ENCODE results near the gene TXN.

DNA sequence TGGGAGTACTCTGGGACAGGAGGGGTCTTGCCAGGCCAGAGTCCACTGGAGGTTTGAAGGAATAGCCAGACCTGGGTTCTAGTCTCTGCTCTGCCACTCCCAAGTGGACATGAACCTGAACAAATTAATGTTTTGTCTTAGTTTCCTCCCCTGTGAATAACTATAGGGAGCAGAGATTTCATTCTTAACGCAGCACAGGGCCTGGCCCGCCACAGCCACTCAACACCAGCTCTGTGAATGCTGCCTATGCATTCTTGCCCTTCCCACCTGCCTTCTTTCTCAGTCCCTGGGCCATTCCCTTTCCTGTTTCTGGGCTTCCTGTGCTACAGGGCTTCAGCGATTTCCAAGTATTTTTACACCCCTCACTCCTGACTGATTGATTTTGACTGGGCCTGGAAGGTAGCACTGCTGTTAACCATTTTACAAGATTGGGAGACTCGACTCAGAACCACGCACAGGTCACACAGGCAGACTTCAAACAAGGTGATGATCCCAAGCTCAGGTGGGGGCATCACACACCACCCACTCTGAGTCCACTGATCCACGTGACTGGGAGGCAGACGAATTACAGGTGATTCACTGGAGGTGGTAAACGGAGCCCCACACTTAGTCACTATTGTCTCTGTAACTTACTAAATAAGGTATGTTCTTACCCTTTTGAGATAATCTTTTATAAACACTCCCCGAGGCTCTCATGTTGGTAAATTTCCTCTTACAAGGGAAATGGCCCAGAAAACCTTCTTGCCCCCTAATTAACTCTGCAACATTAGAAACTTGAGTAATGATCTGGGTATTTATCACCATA is 21.3 kb downstream of the PTPN3 start:
- RAMPAGE, total RNA = no peak

DNA sequence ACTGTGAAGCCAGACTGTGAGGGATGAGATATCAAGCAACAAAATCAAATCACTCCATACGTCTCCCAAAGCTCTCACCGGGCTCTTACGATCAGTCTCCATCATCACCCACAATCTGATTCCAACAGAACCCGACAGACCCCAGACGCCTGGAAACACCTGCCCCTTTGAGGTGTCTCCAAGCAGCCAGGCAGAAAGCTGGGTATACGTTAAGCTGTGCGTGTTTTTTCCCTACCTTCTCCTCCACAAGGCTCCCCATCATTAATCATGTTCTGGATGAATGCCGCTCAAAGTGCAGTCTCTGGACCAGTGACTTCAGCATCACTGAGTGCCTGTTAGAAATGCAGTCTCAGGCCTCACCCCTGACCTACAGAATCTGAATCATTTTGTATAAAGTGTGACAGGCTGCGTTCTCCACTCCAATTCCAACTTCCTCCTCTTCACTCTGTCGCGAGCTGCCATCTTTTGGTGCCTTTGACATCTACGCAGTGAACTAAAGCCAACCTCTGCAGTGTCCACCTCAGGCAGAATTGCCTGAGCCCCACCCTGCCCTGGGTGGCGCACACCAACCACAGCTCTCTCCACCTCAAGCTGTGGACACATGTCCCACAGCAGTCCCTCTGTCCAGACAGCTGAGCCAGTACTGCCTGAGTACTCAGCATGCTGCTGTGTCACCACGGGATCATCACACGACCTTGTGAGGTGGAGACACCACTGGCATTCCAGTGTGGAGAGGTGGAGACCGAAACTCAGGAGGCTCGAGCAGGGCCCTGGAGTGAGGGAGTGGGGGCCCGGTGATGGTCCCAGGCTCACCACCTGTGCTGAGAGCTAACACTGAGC is 14.3 kb downstream of the PTPN3 start:
- RAMPAGE, total RNA = no peak

DNA sequence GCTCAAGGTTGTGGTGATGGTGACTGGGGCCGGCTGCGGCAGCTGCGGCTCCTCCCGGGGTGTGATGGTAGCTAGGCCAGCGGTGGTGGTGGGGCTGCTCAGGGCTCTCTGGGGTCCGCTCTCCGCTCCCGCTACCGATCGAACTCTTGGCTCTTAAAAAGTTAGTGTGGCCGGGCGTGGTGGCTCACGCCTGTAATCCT is 36.1 kb upstream of the PTPN3 start:
- RAMPAGE, total RNA = no peak

DNA sequence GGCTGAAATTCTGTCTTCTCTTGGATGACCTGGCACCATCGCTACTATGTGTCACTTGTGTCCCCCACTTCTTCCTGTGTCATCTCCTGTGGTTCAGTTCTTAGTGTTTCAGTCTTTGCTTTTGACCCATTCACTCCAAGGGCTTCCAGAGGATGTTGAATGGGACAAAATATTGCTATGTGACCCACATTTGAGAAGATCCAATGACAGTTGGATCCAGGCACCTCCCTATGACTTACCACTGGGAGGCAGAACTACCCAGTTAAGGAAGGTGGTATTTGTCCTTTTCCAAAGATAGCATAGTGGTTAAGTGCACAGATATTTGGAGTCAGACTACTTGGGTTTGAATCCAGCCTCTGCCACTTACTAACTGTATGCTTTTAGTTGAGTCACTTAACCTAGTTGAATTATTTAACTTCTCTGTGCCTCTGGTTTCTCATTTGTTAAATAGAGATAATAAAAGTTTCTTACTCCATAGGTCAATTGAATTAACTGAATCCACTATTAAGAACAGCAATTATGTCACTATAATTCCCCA is 74.5 kb upstream of the PALM2AKAP2 start:
- RAMPAGE, total RNA = no peak

DNA sequence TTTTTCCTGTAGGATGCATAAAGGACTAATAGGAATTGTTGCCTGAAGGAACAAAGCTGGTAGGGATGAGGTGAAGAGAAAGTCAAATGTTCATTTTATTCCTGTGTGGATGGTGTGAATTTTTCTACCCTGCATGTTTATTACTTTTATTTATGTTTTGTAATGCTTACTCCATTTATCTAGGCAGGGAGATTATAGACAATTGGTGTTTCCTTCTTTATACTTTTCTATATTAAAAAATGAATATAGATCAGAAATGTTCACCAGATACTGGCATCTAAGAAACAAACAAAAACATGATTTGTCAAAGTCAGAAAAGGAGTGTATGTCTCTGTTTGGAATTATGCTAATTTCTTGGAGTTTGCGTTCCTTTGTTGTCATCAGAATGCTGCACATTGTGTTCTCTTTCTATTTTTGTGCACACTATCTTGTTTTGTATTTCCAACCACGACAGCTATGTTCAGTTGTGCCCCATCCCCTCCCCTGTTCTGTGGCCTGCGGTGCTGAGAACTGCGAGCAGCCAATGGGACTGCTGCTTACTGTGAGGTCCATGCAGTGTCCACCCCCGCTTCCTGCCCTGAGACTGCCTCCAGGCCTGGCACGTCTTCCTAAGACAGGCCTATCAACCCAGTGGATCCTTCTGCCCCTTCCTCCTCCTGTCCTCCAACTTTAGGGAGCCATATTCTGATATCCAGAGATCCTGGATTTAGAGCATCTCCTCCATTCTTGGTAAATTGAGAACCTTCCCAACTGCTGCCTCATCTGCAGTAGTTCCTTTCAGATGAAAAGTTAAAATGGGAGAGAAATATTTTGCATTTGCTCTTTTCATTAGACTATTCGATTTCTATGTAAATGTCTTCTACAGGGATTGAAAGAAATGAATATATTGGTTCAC is 76.8 kb downstream of the PALM2AKAP2 start:
- RAMPAGE, total RNA = no peak

GRCh38 chr9:109974054-109974865 is 194.3 kb downstream of the PALM2AKAP2 start:
- RAMPAGE, total RNA = no peak

DNA sequence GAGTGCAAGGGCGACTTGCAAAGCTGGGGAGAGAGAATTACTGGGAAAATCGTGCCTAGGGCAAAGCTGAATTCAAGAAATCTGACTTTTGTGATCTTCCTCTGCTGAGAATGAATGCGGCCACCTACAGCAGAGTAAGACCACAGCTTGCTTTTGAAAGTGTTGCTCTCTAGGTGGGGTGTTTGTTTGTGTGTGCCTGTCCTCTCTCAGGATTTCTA is 160.5 kb downstream of the C9orf152 start:
- RAMPAGE, total RNA = no peak

DNA sequence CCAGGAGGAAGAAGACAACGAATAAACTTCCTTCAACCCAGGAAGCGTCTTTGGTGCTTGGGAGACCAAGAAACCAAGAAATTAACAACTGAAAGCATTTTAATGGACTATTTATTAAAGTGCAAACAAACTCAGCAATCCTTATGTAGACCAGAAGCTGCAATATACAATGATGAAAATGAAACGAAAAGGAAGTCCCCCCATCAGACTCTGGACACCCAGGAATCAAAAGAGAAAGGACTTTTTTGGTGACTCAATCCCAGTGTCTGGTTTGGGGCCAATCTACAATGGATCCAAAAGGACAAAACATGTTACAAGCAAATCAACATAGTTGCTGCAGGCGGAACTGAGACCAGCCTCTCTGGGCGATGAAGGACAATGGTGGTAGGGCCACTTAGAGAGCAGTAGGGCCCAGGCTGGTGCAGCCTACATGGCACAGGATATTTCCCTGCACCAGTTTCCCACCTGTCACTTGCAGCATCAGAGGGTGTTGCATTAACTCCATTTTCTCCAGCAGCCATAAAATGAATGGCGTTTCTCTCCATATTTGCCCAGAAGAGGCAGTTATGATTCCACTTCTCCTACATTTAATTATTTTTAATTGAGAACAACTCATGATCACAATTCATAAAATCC is 39.4 kb downstream of the C9orf152 start:
- RAMPAGE, total RNA = no peak

DNA sequence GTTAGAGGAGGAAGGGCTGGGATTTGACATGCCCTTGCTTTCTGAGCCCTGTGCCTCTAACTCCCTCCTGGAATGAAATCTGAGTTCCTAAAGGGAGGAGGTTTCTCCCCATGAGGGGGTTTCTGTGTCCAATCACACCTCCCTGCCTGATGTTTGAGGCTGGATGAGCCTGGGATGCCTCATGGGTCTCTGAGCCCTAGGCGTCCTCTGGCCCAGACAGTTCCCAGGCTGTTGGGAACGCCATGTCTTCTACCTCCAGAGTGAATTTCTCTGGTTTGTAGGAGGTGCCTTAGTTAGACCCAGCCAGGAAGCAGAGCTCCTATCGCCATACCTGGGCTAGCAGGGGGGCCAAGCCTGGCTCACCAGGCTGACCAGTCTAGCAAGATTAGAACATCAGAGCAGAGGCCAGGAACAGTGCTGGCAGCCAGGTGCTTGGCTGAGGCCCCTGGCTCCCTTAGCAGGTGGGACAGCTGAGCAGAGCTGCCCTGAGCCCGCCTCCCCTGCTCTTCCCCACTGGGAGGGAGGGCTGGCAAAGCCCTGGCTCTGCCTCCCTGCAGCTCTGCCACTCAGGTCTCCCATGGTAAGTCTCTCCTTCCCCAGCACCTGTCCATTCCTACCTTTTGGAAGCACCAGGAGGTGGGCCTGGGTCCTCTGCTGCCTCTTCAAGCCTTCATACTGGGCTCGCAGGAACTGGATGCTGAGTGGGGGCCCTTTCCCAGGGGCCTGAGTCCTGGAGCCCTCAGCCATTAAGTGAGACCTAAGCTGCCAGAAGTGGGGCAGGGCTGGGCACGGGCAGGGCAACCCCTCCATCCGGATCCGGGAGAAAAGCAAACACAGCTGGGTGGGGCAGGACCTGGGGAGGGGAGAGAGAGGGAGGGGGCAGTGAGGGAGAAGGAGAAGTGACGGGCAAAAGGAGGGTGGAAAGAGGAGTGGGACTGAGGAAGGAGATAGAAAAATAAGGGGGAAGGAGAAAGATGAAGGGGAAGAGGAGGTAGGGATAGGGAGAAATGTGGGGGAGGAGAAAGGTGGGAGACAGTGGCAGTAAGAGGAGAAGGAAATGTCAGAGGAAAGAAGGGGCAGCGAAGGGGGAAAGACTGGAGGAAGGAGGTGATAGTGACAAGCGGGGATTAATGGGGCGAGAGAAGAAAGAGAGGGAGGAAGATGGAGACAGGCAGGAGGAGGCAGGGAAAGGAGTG is 791 bp downstream of the C9orf152 start:
- RAMPAGE, total RNA = no peak

- RAMPAGE, total RNA = start-site peak on the minus strand at chr9:110256506-110256604, 721 and 353 reads in 2 replicates
These were observed at the start of gene TXN for GRCh38 chr9:110256177-110257253. TSS of gene TXN (minus strand) at chr9:110256507.

- RAMPAGE, total RNA = no peak
These were observed 24.7 kb upstream of the SVEP1 start for GRCh38 chr9:110604213-110604709.

DNA sequence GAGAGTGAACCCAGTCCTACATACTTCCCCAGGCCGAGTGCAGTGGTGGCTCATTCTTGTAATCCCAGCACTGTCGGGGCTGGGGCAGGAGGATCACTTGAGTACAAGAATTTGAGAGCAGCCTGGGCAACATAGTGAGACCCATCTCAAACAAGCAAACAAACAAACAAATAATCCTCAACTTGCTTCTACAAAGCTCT is 38.3 kb upstream of the LPAR1 start:
- RAMPAGE, total RNA = no peak

- RAMPAGE, total RNA = no peak
These were observed 31.3 kb downstream of the OR2K2 start for GRCh38 chr9:111298599-111299247.

- RAMPAGE, total RNA = no peak
These were observed 14.0 kb upstream of the PTGR1 start for GRCh38 chr9:111613363-111613881.

DNA sequence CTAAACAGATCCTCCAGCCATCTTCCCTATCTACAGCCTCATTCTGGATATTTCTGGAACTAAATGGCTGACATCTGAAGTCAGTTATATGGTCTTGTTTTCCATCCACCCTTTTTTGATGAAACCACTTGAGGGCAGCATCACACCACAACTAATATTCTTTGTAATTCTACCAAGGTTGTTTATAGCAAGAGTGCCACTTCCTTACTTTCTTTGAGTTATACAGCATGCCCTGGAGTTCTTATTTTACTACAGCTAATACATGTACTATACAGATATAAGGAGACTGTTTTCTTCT is 34.7 kb downstream of the SHOC1 start:
- RAMPAGE, total RNA = no peak

DNA sequence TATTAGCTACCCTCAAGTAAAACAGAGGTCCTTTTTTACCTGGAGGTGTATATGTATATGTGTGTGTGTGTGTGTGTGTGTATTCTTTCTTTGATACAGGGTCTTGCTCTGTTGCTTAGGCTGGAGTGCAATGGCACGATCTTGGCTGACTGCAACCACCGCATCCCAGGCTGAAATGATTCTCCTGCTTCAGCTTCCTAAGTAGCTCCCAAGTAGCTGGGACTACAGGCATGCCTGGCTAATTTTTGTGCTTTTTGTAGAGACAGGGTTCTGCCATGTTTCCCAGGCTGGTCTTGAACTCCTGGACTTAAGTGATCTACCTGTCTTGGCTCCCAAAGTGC is 3.8 kb downstream of the UGCG start:
- RAMPAGE, total RNA = no peak

DNA sequence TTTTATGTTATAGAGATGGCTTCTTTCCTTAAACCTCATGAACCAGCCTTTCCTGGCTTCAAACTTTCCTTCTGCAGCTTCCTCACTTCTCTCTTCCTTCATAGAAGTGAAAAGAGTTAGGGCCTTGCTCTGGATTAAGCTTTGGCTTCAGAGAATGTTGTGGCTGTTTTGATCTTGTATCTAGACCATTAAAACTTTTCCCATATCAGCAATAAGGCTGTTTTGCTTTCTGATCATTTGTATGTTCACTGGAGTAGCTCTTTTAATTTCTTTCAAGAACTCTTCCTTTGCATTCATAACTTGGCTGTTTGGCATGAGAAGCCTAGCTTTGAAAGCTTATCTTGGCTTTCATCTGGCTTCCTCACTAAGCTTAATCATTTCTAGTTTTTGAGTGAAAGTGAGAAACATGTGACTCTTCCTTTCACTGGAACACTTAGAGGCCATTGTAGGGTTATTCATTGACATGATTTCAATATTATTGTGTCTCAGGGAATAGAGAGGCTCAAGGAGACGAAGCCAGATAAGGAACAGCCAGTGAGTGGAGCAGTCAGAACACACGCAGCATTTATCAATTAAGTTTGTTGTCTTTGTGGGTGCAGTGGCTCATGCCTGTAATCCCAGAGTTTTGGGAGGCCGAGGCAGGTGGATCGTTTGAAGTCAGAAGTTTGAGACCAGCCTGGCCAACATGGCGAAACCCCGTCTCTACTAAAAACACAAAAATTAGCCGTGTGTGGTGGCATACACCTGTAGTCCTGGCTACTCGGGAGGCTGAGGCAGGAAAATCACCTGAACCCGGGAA is 98.2 kb downstream of the UGCG start:
- RAMPAGE, total RNA = no peak

- RAMPAGE, total RNA = no peak
These were observed 102.2 kb downstream of the SUSD1 start for GRCh38 chr9:112072891-112073275.

DNA sequence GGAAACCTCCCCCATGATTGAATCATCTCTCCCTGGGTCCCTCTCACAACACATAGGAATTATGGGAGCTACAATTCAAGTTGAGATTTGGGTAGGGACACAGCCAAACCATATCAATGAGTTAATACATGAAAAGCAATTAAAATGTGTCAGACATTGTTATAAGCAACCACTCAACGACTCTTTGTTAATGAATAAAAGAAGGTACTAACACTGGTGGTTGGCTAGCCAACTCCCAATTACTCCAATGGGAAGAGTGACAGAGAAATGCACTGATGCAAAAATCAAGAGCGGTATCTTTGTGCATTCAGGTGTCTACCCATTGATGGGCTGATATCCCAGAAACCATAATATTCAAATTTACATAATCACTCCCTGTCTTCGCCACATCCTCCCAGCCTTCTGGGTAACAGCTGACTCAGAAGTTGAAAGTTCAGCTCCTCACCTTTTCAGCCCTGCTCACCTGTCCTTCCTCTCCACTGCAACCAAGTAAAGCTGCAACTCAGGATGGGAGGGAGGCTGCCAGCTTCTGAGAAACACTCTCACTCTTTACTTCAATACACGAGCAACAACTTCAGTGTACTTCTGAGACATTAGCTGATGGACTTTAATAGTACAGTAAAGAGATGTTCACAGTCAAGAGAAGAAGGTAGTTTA is 7.0 kb downstream of the SUSD1 start:
- RAMPAGE, total RNA = no peak

GRCh38 chr9:112219960-112220841 is 45.1 kb upstream of the SUSD1 start:
- RAMPAGE, total RNA = no peak